Bronchial epithelial cell (primary cell): Measurements from ENCODE around the genes PLEKHA5 and SLCO1A2.

- RRBS, 2 experiments = no CpG with 5 or more reads among the region's 20 CpGs
These were observed 32.3 kb downstream of the LMO3 start for GRCh38 chr12:16573458-16574217.

DNA sequence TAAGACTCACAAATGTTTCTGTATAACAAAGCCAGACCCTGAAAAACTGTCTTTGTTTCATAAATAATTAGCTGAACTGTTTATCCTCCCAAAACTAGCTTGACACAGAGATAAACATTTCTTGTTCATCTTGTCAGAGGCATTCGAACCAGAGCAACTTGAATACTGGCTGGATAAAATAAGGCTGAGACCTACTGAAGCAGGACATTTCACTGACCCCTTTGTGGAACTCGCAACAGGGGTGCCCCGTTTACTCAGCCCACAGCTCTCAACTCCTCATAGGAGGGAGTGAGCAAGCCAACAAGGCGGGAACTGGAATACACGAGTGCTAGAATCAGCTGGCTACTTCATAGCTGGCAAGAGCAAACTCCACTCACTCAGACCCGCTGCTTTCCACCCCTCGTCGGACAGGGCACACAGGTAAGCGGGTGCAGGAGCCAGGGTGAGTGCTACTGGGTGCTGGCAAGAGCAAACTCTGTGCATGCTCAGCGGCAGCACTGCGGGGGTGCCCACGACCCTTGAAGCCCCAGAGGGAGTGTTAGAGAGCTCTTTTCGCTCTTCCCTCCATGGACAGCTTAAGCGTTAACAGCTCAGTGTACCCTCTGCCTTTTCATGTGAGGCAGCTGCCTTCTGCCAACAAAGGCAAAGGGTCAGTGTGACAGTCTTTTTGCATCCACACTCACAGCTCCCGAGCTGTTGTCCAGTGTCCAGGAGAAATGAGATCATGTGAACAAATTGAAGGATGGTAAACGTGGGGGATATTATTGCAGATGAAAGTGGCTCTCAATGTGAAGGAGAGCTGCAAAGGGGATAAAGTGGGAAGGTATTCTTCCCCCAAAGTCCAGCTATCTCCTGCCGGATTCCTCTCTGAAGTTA is 15.7 kb downstream of the CAPZA3 start:
- RRBS, 2 experiments = no CpG with 5 or more reads among the region's 17 CpGs

GRCh38 chr12:19038088-19039002 is 91.2 kb upstream of the PLEKHA5 start:
- RRBS, 2 experiments = no CpG with 5 or more reads among the region's 10 CpGs

GRCh38 chr12:19066219-19066831 is 63.2 kb upstream of the PLEKHA5 start:
- RRBS, 2 experiments = no CpG with 5 or more reads among the region's 3 CpGs

- RRBS, 2 experiments = 2% methylated on average over 39 to 41 of the region's 128 CpGs
These were observed at the start of gene PLEKHA5 for GRCh38 chr12:19129105-19130310. Gene PLEKHA5, plus strand, starts transcription at chr12:19129733.

DNA sequence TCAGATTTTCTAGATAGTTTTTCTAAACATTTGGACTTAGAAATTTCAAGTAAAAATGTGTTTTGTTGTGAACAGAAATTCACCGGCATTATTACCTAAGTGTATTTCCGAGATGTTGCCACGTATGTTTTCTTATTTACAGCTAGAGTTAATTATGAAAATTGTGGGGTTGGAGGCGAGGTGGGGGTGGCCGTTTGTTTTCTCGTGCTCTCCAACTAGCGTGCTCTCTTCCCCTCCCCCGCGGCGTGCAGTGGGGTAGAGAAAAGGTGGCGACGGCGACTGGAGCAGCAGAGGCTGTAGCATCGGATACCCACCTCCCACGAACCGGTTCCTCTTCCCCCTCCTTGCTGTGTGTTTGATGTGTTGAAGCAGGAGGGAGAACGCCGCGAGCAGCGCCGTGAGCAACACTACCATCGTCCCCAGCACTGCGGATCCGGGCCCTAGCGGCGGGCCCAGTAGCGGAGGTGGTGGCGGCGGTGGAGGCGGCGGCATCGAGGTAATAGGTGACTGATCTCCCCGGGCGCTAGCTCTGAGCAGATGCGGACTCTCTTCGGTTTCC is 133.1 kb upstream of the AEBP2 start:
- RRBS, 2 experiments = 96 to 99% methylated on average over 7 of the region's 36 CpGs

GRCh38 chr12:19519298-19520022 is 80.2 kb downstream of the AEBP2 start:
- RRBS, 2 experiments = no CpG with 5 or more reads among the region's 2 CpGs

DNA sequence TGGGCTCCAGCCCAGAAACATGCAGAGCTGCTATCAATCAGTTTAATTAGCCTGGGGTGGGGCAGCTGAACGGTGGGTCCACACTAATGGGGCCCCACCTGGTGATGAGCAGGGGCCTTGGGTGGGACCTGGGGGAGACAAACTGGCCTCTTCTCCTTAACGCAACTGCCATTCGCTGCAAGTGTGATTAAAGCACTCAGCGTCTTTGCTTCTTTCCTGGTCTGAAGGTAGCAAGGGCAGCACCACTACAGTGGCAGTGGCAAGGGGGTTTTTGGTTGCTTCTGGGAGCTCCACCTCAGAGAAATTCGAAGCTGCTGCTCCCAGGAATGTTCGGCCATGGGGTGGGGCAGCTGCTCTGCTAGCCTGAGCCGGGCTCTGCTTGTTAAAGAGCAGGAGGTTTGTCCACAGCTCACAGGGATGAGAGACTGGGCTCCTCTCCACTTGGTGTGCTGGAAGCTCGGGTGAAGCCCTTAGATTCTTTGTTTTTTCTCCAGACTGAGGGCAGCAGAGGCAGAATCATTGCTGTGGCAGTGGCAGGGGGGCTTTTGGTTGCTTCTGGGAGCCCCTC is 340.0 kb downstream of the AEBP2 start:
- RRBS, 2 experiments = no CpG with 5 or more reads among the region's 8 CpGs

- RRBS, 2 experiments = no CpG with 5 or more reads among the region's 4 CpGs
These were observed 48.9 kb upstream of the PDE3A start for GRCh38 chr12:20319389-20319857.

- RRBS, 2 experiments = no CpG with 5 or more reads among the region's 1 CpG
These were observed 71.4 kb downstream of the PDE3A start for GRCh38 chr12:20439637-20440199.

DNA sequence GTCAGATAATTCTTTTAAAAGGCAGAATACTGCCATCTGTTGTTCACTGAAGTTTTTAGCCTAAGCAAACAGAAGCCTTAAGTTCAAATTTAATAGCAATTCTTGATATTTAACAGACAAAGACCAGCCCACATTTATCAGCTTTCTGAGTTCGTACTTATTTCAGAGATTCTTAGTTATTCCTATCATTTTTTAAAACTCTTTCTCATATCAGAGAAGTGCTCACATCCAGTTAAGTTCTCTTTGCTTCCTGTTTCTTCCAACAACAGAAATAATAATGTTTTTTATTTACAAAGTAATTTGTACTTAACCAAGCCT is 93.3 kb upstream of the SLCO1C1 start:
- RRBS, 2 experiments = no CpG with 5 or more reads among the region's 1 CpG

GRCh38 chr12:21334652-21335089 is at the start of gene SLCO1A2:
Gene SLCO1A2, minus strand, starts transcription at chr12:21334917.
- RRBS, 2 experiments = no CpG with 5 or more reads among the region's 1 CpG

GRCh38 chr12:21764014-21764500 is 10.4 kb downstream of the KCNJ8 start:
- RRBS, 2 experiments = no CpG with 5 or more reads among the region's 2 CpGs

DNA sequence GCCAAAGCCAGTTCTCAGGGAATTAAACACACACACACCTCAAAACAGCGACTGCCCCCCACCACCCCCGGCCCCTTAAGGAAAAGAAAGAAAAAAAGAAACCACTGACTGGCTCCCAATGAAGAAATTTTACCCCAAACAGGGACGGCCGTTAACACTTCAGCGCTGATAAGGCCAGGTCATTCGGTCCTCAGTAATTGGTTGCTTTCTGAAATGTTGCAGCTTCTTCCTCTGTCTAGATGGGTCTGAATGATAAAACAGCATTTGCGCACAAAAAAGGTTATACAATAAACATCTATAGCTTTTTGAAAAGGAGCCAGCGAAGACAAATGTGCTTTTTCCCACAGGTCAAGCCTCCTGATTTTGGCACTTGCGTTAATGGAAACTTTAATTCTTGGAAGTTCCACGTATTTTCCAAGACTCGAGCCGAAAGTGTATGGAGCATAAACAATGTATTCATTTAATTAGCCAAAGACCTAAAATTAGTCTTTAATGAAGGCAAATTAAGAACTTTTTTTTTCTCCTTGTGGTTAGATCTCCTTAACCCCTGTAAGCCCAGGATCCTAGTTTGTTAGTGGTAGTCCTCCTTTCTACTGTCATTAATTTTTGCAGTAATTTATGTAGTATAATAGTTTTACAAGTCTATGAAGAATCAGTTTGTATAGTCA is 982 bp upstream of the KCNJ8 start:
- RRBS, 2 experiments = no CpG with 5 or more reads among the region's 12 CpGs

DNA sequence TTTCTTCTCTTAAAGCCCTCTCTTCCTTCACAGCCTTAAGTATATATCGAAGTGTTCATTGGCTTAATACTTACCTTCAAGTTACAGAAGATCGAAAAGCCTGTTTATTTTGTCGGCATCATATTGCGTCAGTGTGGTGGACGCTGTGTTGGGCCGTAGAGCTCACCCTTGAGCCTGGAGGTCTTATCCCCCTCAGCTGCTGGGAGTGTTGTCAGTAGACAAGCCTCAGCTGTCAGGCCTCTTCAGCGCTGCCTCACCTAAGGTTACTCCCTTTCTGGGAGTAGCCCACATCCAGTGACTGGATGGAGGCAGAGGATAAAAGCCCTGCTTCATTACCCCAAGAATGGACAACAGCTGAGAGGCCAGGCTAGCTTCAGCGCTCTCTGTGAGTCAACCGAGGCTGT is 36.3 kb downstream of the CMAS start:
- RRBS, 2 experiments = no CpG with 5 or more reads among the region's 9 CpGs

- RRBS, 2 experiments = no CpG with 5 or more reads among the region's 13 CpGs
These were observed 79.4 kb downstream of the ST8SIA1 start for GRCh38 chr12:22254963-22255588.

- RRBS, 2 experiments = 1 to 2% methylated on average over 11 of the region's 58 CpGs
These were observed 662 bp downstream of the ETNK1 start for GRCh38 chr12:22625269-22626396.

- RRBS, 2 experiments = no CpG with 5 or more reads among the region's 2 CpGs
These were observed 12.5 kb downstream of the ETNK1 start for GRCh38 chr12:22637225-22638189.

DNA sequence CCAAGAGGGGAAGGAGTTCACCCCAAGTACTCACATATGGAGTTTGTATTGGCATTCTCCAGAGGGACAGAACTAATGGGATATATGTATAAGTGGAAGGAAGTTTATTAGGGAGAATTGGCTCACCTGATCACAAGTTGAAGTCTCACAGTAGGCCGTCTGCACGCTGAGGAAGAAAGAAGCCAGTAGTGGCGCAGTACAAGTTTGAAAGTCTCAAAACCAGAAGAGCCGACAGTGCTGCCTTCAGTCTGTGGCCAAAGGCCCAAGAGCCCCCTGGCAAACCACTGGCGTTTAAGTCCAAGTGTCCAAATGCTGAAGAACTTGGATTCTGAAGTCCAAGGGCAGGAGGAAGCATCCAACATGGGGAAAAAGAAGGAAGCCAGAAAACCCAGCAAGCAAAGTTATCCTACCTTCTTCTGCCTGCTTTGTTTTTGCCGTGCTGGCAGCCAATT is 54.0 kb downstream of the ETNK1 start:
- RRBS, 2 experiments = no CpG with 5 or more reads among the region's 6 CpGs

- RRBS, 2 experiments = no CpG with 5 or more reads among the region's 4 CpGs
These were observed 393.7 kb downstream of the SOX5 start for GRCh38 chr12:23555711-23556180.